B cell (primary cell): ENCODE measurements around a stretch of chr10.

DNA sequence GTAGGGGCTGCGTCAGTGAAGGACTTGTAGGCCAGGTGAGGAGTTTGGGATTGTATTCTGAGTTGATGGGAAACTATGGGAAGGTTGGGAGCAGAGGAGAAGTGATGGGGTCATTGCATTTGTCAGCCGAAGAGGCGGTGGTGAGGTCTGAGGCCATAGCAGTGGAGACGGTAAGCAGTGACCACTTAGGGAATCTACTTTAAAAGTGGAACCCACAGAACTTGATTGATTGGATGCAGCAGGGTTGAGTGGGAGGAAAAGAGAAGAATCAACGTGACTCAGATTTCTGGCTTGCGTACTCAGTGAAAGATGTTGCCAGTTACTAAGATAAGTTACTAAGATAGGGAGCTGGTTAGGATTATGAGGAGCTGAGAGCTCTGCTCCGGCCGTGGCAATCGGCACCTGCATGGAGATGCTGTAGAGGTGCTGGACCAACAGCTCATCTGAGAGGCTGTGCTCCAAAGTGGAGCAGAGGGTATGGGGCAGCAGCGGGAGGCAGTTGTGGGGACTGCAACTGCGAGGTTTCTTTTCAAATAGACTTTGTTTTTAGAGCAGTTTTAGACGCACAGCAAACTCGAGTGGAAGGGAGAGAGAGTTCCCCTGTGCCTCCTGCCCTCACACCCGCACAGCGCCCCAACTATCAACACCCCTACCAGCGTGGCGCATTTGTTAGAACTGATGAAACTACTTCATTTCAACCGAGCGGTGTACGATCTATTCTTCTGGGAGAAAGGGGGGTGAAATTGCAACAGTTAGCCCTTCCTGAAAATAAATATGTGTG lies 12.8 kb upstream of the IL2RA start:
- PRO-cap: no peak
- CAGE, long polyA plus RNA: no peak

DNA sequence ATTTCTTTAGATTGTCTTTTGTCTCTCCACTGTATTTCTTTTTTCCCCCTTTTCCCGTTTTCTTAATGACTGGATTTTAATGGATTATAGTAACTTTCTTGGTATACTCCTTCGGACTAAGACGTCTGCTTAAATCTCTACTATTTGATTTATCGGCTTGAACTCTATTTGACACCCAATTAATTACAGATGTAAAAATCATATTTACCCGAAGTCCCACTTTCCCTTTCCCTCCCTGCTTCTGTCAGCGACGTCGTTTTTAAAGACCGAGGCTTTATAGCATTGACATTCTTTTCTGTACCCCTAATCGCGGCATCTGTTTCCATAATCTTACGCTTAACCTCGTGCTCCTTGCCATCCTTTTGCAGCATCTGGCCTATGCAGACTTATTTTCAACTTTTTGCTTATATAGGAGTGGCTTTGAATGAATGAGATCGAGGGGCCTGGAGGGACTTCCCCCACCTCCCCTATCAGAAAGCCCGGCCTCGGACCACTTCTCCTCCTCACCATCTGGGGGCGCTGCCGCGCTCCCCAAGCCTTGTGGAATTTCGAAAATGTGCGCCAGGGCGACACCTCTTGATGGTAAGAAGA lies 432 bp upstream of the RBM17 start:
- PRO-cap: no peak
- CAGE, long polyA plus RNA: no peak

- PRO-cap: no peak
- CAGE, long polyA plus RNA: no peak
Measured at GRCh38 chr10:6148320-6148766, 54.4 kb upstream of the PFKFB3 start.

GRCh38 chr10:6162406-6162931 lies 40.3 kb upstream of the PFKFB3 start:
- PRO-cap: no peak
- CAGE, long polyA plus RNA: no peak

GRCh38 chr10:6174032-6174912 lies 28.5 kb upstream of the PFKFB3 start:
- PRO-cap: no peak
- CAGE, long polyA plus RNA: no peak

- PRO-cap: no peak
- CAGE, long polyA plus RNA: no peak
Measured at GRCh38 chr10:6230801-6231273, 28.1 kb downstream of the PFKFB3 start.

DNA sequence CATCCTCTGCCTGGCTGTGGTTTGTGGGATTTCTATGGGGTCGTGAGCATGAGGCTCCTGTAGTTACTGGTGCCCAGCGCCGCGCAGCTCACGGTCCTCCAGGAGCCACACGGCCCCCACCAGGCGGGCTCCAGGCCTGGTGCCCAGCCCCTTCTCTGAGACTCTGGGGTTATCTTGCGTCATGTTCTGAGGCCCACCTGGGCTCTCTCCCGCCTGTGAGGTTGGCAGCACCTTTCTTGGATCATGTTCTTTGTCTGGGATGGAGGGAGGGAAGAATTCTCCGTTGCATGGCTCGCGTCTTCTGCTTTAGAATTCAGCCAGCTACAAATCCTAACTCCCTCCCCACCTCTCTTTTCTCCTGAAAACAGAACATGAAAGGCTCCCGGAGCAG lies 29.8 kb downstream of the PFKFB3 start:
- PRO-cap: no peak
- CAGE, long polyA plus RNA: no peak

DNA sequence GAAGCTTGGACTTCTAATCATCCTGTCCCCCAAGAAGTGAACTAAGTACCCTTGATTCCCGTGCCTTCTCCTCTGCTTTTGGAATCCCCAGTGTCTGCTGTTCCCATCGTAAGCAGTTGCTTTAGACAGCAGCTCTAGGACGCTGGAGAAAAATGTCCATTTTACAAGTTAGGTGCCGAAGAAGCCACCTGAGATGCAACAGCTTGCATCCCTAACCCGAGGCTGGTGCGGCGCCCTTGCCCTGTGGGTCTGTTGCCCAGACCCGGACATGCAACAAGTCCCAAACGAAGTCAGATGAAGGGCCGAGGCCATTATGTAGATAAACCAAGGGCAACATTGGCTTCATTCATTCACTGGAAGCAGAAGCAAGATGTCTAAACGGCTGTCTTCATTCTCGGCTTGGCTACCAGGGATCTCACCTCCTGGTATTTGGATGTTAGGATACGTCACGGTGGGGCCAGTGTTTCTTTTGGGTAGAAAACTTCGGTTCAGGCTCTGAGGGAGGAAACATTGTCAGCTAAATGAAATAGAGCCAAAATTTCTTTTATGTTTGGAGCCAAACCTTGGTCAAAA lies 44.1 kb downstream of the PFKFB3 start:
- PRO-cap: no peak
- CAGE, long polyA plus RNA: no peak

GRCh38 chr10:6354095-6354868 lies 151.6 kb downstream of the PFKFB3 start:
- PRO-cap: no peak
- CAGE, long polyA plus RNA: no peak

DNA sequence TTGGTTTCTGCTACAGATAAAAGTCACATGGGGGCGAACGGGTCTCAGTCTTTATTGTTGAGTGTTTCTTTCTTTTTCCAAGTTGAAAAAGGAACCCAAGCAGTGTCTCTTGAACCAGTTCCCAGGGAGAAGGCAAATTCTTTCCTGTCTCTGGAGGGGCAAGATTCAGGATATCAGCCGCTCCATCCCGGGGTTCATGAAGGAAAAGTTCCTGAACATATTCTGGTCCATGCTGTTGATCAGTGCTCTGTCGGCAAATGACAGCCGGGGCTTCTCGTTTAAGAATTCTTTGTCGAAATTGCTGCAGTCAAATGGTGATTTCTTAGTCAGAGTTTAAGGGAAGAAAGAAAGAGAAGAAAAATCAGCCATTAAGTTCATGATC lies 152.0 kb downstream of the PRKCQ start:
- PRO-cap: no peak
- CAGE, long polyA plus RNA: no peak

- PRO-cap: no peak
- CAGE, long polyA plus RNA: no peak
Measured at GRCh38 chr10:6737022-6737827, 157.1 kb upstream of the PRKCQ start.

DNA sequence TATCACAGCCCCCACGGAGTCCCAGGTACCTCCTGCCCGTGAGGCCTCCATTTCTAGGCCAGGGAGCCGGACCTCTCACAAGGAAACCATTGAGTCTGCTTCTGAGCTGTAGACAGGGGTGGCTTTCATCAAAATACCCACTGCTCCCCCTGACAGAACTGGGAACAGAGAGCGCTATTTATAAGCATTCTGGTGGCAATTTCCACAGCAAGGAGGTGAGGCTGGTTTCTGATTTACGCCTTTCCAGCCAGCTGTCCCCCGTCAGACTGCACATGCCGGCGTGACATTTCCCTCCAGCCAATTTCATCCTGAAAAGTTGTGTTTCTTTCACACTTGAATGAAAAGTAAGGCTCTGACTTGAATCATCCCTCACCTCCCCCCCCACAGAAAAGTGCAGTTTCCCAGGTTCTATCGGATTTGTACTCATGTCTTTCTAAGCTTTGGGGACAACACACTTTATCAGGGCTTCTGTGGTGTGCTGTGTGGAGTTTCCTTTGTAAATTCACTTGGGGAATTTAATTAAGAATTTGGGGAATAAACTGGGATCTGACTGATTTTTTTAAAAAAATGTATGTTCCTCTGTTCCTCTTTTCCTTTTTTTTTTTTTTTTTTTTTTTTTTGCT lies 407.6 kb upstream of the PRKCQ start:
- PRO-cap: no peak
- CAGE, long polyA plus RNA: no peak

DNA sequence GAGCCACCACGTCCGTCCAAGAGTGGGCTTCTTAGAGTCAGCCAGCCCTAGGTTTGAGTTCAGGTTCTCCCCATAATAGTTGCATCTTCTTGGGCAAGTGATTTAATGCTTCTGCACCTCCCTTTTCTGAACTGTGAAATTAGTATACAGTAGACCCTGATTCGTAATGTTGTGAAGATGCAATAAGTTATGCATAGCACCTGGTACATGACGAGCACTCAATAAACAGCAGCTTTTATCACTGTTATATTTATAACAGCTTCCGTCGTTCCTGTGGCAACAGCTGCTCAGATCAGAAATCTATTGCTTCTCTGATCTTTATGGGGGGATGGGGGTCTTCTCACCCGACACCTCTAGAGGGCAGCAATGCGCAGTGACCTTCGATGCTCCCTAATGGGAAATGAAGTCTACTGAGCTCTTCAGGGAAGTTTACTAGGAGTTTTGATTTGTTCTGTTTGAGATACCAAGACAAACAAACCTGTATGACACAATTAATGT lies 289.7 kb downstream of the SFMBT2 start:
- PRO-cap: unidirectional peak, plus-strand start at position 253 of the sequence
- CAGE, long polyA plus RNA: no peak

GRCh38 chr10:7172385-7172816 lies 238.4 kb downstream of the SFMBT2 start:
- PRO-cap: no peak
- CAGE, long polyA plus RNA: no peak

DNA sequence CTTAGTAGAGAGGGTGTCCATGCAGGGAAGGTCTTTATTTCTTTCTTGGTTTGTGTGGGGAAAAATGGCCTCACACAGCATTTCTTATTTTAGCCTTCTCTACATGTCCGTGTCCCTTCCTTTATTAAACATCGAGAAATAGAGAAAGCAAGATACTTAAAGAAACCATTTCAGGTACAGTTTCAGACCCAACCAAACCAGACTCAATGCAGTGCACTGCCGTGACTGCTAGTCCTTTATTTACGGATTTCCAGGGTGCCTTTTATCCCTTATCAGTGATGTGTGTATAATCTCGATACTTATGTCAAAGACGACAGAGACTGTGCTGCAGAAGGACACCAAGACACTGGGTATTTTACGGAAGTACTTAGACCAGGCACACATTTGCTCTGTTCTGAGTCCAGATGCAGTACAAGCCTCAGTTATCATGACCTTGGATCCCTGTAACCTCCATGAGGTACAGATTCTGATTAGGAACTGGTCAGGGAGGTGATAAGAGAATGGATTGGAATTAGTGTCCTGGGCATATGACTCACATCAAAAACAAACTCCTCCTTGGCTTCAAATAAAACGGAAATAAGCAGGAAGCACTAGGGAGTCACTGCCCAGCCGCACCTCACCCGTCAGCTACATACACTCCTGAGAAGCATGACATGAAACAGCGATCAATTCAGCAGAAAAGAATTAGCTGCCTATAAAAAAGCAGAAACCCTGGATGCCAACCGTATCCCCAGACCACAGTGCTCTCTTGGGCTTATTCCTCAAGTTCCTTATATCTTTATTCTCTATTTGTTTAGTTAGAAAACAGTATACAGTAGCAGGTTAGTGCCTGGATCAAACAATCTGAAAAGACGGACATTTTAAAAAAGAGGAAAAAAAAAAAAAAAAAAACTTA lies 146.5 kb downstream of the SFMBT2 start:
- PRO-cap: no peak
- CAGE, long polyA plus RNA: no peak

DNA sequence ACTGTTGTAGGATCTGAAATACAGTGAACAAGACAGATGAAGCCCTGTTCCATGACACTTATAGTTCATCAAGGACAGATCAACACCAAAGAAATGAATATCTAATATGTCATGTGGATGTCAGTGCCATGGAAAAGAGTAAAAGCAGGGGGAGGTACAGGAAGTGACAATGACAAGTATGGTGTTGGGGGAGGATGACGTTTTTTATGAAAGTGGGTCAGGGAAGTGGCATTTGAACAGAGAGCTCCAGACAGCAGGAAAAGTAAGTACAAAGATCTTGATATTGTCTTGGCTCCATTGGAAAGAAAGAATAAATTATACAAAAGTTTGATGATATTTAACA lies 7.0 kb upstream of the SFMBT2 start:
- PRO-cap: no peak
- CAGE, long polyA plus RNA: no peak

DNA sequence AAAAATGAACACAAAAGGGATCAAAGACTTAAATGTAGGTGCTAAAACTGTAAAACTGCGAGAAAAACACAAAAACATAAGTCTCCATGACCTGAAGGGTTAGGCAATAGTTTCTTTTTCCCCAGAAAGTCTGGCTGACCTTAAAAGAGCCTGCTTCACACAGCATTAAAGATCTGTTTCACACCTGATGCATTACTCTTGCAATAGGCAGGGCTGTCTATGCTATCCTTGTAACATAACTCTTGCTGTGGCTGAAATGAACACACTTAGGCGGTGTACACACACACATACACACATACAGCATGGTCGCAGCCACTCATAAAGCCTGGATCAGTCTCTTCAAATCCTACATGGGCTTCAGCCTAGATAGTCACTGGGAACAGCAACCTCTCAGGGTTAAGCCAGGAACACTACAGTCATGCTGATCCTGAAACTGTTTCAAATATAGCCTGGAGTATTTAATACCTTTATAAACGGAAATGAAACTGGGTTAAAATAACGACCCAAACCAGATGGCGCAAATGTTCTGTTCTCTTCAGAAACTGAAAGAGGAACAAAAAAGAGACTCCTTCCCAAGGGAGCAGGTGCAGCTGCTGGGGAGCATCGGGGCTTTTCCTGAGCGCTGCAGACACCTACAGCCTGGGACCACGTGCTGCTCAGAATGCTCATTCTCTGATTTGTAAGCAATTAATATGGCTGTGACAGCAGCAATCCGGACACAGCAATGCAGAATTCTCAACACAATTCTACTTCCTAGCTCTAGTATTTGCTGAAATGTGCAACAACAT lies 61.0 kb upstream of the SFMBT2 start:
- PRO-cap: no peak
- CAGE, long polyA plus RNA: no peak

DNA sequence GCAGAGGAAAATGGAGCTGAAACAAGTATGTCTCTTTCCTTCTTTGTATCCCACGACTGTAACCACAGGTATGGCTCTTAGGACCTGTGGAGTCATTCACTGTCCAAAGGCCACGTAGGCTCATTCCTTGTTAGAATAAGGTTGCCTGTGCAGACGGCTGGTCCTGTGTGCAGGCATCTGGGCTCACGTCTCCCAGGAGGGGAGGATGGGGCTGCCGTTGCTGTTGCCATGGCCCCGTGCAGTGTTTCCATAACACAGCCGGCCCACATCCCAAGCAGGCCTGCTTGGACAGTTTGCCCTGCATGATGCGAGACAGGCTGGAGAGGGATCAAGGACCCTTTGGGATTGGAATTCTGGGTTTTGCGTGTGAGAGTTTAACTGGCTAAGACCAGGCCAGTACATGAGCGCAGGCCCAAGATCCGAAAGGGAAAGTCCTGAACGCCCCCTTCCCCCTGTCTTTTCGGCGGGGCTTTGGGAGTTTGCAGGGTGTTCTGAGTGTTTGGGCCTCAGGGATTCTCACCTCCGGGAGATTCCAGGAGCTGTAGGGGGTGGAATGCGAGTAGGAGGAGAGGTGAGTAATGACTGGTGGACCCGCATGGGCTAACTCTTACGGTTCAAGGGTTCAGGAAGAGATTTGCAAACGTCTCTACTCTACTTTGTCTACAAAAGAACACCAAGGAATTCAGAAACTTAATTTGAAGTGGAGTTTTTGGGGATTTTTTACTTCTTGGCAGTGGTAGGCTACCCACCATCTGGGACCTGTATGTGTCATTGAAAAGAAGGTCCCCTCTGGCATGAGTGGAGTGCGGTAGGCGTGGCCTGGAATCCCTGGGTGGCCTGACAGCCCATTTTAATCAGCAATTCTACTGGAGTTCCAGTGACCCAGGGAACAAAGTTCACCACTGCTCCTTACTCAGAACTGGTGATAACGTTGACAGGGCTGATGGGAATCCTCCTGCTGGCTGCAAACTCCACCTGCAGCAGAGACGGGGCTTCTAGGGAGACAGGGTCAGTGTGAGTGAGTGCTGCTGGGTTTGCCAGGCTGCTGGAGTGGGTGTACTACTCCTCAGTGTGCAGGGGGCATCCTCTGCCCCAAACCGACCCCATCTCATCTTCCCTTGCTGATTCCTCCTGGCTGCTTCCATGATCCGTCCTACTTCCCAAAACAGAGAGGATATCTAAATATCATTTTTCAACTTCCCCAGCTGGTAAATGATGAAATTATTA lies 125.3 kb downstream of the ITIH5 start:
- PRO-cap: no peak
- CAGE, long polyA plus RNA: no peak

GRCh38 chr10:7665471-7666417 lies 1.0 kb downstream of the ITIH5 start:
- PRO-cap: no peak
- CAGE, long polyA plus RNA: no peak

GRCh38 chr10:7707041-7707500 lies 4.0 kb downstream of the ITIH2 start:
- PRO-cap: no peak
- CAGE, long polyA plus RNA: no peak